Measurements from ENCODE around the genes INO80E and ZNF785.

DNA sequence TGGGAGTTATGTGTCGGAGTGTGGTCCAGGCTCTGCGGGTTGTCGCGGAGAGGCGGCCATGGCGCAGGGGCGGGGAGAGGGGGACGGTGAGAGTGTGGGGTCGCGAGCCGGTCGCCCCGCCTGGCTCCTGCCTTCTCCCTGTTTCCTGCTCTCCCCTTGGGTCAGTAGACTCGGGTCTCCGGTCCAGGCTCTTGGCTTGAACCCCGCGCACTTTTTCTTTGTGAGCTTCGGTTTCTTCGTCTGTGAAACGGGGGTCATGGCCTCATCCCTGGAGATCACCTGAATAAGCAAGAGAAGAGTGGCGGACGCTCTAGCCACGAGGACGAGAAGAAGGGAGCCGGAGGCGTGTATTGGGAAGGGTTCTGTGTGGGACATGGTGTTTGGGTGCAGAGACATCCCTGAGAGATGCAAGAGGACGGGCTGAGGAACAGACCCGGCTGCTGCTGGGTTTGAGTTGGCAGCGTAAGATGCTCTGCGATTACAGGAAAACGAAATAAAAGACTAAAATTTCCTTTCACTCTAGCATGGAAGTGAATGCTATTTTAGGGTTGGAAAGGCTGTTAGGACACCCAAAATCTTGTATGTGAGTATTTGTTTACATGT, 429 bp downstream of the KIF22 start:
- PRO-cap = no peak
- RAMPAGE, long total RNA = no peak

GRCh38 chr16:29804348-29805077, 1.8 kb upstream of the MAZ start:
- PRO-cap = no peak
- RAMPAGE, long total RNA = no peak

DNA sequence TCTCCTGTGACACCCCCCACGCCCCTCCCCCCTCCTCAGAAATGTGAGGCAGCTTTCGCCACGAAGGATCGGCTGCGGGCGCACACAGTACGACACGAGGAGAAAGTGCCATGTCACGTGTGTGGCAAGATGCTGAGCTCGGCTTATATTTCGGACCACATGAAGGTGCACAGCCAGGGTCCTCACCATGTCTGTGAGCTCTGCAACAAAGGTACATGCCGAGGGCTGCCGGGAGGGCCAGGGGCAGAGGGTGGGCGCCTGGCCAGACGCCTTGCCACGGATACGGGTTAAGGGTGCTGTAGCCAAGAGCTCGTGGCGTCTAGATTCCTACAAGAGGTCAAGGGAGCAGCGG, 2.2 kb downstream of the MAZ start:
- PRO-cap = no peak
- RAMPAGE, long total RNA = no peak

- PRO-cap = no peak
- RAMPAGE, long total RNA = no peak
Observed at GRCh38 chr16:29849233-29850063, 13.6 kb downstream of the CDIPT start.

- PRO-cap = no peak
- RAMPAGE, long total RNA = no peak
Observed at GRCh38 chr16:29924925-29925597, 965 bp downstream of the KCTD13 start.

DNA sequence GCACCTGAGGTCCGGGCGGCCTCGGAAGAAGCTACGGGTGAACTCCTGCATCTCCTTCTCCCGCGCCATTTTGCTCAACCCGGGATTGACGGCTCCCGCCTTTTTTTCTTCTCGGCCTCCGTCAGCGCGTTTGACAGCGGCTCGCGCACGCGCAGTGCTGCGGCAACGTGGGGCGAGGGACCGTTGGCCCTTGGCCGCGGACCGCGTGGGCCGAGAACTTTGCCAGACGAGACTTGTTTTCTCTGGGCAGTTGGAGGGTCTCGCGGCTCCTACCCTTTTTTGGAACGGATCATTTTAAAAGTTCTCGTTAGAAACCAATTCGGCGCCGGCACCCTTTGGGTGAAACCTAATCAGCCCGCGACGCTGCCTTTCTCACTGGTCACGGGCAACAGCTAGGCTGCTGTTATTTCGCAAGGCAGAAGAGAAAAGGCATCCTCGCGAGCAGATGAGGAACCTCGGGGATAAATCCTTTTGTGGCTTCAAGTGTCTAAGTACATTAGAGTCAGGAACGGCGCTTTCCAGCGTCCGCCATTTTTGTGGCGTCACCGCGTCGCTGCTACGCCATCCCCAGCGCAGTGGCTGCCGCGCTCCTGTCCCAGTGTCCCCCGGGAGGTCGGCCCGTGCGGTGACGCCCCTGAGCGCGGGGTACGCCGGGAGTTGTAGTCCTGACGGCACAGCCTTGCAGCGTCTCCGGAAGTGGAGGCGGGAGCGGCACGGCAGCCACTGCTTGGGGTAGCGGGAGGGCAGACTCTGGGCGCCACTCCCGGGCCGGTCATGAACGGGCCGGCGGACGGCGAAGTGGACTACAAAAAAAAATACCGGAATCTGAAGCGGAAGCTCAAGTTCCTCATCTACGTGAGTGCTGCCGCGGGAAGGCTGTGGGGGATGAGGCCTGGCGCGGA, at the start of gene INO80E:
TSS of gene INO80E (plus strand) at position 705 of the 902 bp plus-strand sequence.
- PRO-cap = no peak
- RAMPAGE, long total RNA = start-site peak on the minus strand centred at position 78 of the sequence, 14 bp wide, 114 and 71 reads in 2 replicates; start-site peak on the plus strand centred at position 713 of the sequence, 96 bp wide, 388 and 293 reads in 2 replicates

DNA sequence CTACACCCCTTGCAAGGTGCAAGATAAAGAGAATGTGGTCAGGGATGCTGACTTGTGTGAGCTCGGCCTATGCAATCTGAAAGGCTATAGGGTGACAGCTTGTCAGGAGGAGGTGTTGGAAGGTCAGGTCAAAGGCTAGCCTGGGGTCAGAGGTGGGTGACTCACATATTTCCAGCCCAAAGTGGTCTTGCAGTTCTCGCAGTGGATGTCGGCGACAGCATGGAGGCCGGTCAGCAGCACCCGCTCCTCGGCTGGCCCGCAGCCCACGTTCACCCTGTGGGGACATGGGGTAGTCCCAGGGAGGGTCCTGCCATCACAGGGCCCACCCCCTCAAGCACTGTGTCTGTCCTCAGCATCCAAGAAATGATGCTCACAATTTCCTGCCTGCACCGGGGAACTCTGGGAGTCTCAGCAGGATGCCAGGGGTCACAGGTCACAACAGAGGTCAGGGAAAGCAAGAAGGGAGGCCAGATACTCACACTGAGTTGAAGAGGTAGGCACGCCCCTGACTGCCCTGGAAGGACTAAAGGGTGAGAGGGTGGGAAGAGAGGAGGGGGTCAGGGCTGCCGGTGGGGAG, 1.3 kb downstream of the YPEL3 start:
- PRO-cap = no peak
- RAMPAGE, long total RNA = no peak

- PRO-cap = no peak
- RAMPAGE, long total RNA = no peak
Observed at GRCh38 chr16:30112253-30113203, 809 bp downstream of the GDPD3 start.

DNA sequence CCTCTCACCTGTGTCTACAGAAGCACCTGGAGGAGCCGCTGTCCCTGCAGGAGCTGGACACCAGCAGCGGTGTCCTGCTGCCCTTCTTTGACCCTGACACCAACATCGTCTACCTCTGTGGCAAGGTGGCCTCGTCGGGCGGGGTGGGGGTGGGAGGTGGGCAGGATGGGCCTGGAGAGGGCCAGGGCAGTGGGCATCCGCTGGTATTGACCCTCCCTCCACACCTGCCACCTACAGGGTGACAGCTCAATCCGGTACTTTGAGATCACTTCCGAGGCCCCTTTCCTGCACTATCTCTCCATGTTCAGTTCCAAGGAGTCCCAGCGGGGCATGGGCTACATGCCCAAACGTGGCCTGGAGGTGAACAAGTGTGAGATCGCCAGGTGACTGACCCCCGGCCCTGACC, 4.3 kb downstream of the CORO1A start:
- PRO-cap = no peak
- RAMPAGE, long total RNA = no peak

DNA sequence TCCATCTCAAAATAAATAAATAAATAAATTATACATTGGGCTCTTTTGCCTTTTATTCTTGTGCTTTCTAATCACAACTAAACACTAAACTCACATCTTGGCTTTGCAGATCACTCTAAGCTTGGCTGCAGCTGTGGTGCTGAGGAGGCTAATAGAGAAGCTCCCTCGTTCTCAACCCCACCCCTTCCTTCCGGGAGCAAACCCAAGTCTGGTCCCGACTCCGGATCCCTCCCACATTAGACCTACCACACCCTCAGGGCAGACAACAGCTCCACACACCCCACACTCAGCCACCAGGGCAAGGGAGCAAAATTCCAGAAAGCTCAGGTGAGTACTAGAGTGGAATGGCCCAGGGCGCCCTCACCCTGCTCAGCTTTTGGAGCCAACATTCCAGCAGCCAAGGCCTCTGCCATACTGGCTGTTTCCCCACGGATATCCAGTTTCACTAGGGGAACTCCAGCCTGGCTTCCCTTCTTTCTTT, 9.9 kb downstream of the SULT1A3 start:
- PRO-cap = no peak
- RAMPAGE, long total RNA = no peak

DNA sequence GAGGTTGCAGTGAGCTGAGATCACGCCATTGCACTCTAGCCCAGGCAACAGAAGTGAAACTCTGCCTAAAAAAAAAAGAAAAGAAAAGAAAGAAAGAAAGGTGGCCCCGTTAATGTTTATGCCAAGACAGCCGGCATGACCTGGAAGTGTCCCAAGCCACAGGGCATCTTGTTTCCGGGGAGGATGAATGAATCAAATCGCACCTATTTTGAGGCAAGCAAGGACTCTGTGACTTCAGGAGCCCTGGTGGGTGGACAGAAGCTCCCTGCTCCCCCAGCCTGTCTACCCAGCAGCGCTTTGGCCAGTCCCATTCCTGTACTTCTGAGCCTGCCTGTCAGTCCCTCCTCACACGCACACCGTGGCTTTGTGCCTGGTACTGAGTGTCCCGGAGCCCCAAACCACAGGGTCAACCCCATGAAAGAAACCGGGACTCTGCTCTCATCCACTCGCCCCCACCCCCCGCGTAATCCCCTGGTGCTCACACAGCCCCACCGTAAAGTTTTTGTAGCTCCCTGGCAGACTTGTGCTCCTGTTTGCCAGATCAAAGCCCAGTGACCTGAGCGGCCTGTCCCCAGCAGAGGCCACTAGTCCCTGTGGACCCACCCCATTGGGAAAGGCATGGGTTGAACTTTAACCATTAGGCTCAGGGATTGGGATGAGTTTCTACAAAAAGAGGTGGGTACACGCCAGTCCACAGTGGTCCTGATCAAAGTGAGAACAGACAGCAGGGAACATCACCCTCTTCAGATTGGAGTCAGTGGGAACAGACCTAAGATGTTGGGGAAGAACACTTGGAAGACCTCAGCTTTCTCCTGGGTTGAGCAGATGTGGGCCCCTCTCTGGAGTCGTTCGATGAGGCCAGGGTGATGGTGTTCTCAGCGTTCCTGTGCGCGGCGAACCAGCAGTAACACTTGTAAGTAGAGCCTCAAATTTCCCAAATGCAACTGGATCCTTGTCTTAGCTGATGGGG, 19.2 kb downstream of the CD2BP2 start:
- PRO-cap = no peak
- RAMPAGE, long total RNA = no peak

DNA sequence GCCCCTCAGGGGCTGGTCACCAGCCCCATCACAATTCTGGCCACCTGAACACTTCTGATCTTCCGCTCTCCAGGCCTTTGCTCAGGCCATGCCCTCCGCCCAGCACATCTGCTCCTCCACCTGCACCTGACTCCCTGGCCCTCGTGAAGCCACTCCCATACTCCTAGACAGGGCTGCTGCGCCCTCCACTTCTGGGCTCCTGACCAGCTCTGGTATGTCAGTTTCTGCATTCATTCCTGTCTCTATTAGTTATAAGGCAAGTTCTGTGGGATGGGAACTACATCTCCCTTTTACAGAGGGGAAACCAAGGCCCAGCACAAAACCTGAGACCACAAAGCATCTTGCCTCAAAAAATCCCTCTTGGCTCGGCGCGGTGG, 1.8 kb upstream of the MYL11 start:
- PRO-cap = no peak
- RAMPAGE, long total RNA = no peak

DNA sequence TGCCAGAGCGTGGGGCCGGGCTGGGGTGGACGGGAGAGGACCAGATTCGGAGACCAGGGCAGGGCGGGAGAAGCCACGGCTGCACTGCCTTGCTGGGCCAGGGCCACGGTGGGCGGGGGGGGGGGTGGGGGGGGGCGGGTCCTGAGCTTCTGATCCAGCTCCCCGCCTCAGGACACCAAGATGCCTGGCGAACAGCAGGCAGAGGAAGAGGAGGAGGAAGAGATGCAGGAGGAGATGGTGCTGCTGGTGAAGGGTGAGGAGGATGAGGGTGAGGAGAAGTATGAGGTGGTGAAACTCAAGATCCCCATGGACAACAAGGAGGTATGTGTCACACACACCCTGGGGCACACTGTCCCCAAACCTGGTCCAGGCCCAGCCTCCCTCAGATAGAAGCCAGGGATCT, 469 bp downstream of the ZNF771 start:
- PRO-cap = no peak
- RAMPAGE, long total RNA = no peak

DNA sequence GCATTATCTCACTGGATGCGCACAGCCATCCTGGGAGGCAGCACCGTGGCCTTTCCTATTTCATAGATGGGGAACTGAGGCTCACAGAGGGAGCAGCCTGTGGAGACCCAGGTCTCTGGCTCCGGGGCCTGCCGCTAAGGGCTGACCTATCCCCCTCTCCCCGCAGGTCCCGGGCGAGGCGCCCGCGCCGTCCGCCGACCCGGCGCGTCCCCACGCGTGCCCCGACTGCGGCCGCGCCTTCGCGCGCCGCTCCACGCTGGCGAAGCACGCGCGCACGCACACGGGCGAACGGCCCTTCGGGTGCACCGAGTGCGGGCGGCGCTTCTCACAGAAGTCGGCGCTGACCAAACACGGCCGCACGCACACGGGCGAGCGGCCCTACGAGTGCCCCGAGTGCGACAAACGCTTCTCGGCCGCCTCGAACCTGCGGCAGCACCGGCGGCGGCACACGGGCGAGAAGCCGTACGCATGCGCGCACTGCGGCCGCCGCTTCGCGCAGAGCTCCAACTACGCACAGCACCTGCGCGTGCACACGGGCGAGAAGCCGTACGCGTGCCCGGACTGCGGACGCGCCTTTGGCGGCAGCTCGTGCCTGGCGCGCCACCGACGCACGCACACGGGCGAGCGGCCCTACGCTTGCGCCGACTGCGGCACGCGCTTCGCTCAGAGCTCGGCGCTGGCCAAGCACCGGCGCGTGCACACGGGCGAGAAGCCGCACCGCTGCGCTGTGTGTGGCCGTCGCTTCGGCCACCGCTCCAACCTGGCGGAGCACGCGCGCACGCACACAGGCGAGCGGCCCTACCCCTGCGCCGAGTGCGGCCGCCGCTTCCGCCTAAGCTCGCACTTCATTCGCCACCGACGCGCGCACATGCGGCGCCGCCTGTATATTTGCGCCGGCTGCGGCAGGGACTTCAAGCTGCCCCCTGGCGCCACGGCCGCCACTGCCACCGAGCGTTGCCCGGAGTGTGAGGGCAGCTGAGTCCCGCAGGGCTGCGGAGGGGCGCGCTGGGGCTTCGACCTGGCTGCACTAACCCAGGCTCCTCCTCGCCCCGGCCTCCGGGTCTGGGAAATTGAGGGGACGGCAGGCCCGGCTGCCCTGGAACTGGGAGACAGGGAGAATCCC, 10.3 kb downstream of the ZNF771 start:
- PRO-cap = no peak
- RAMPAGE, long total RNA = no peak

- PRO-cap = no peak
- RAMPAGE, long total RNA = no peak
Observed at GRCh38 chr16:30499320-30499885, 26.9 kb downstream of the ITGAL start.

- PRO-cap = no peak
- RAMPAGE, long total RNA = no peak
Observed at GRCh38 chr16:30573339-30574277, 2.1 kb upstream of the ZNF688 start.

DNA sequence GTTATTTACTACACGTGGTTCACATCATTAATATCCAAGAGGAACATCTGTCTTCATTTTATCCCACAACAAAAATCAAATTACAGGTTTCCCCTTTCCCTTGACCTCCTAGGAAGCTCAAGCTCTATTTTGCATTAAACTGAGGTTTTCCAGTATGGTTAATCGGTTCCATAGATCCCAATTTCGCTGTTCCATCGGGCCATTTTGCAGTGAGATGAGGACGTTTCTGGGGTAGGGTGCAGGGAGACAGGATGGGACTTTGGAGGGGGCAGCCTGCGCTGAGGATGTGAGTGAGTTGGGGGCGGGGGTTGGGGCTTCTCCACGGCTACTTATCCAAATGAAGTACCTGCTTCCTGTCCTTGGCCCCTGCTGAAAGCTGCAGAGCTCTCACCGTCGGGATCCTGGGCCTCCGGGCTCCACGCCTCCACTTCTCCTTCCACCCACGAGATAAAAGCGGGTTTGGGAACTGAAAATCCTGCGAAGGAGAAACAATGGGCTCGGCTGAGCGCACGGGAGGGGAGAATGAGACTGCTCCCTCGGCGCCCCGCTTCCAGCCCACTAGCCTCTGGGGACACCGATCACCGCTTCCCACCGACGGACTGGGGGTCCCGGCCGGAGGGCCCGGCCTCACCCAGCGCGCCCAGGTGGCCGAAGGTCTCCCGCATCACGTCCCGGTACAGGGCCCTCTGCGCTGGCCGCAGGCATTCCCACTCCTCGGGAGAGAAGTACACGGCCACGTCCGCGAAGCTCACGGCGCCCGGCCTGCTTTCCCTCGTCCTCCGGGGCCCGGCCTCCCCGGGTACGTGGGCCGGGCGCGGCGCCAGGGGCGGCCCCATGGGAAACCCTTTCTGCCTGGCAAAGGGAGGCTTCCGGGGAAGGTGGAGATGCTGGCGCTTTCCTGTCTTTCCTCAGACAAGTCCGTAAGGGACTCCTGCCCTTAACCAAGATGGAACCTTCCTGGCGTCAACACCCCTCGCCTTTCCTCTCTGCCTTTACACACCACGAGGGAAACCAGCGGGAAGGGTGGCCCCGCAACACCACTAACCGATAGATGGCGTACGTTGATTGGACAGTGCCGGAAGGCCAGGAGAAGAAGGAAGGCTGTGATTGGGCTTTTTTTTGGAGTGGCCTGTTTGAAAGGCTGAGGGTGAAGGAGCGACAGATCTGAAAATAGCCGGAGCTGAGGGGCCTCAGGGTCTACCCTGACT, at the start of gene ZNF785:
TSS of gene ZNF785 (minus strand) at position 922 of the 1,208 bp plus-strand sequence.
- PRO-cap = no peak
- RAMPAGE, long total RNA = no peak

DNA sequence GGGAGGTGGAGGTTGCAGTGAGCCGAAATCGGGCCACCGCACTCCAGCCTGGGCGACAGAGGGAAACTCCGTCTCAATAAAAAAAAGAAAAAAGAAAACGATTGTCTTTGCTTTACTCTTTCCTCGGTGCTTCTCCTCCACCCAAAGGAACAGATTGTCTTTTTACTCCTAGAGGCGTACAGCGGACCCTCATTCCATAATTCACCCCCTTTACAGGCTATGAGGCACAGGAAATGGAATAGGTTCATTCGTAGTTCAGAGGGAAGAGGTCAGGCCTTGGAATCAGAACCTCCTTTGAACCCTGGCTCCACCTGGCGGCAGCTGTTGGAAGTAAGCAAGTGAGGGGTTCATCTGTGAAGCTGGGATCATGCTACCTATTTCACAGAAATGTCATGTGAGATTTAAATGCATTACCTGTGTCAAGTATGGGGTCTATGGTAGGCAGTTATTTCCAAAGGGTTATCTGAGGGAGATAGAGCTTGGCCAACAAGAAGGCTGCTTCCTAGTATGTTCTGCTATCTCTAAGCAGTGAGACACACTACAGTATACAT, 18.5 kb upstream of the ZNF689 start:
- PRO-cap = no peak
- RAMPAGE, long total RNA = no peak

- PRO-cap = no peak
- RAMPAGE, long total RNA = no peak
Observed at GRCh38 chr16:30654530-30655458, 3.4 kb upstream of the FBRS start.

DNA sequence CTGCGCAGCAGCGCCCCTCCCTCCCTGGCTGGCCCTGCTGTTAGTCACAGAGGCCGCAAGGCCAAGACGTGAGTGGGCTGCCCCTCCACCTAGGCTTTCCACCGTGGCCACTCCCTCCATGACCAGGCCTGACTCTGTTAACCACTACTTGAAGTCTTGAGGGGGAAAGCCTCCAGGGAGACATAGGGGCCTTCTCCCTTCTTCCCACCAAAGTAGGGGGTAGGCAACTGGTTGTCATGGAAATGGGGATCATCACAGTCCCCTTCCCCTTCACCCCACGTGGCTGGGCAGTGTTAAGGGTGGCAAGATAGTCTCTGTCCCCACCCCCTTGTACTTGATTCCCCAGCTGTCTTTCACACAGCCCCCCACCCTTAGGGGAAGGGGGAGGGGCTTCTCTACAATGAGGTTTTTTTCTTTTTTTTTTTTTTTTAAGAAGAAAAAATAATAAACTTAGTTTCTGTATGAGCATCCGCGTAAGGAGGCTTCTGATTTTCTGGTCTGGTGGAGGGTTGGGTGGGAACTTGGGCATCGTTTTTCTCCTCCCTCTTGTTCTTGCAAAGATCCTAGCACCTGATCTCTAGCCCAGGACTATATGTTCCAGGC, 679 bp upstream of the TMEM265 start:
- PRO-cap = no peak
- RAMPAGE, long total RNA = no peak